ENCODE measurements around a stretch of chr14.

DNA sequence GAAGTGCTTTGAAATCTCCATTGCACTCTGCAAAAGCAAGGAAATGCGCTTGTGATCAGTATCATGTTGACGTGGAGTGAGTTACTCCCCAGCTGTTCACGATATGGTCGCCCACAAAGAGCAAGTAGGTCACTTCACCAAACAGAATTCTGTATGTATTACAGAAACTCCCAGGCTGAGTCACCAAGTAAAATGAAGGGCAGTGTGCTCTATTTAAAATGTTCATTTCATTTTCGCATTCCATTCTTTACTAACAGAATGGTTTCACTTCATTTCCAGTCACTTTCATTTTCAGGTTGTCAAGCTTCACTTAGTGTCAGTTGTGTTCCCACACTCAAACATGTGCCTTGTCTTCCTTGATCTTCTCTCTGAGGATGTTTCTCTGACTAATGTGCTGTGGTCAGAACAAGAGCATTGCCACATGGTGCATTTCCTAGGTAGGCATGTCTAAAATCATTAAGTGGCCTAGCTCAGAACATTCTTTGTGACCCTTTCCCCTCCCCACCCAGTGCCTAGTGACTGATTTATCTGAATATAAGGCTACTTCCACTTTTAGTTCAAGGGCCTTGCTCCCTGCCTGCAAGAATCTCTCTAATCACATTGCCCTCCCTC lies 391.2 kb downstream of the RAD51B start:
- RRBS: no CpG with 5 or more reads among the region's 5 CpGs

GRCh38 chr14:68284809-68285313 lies 465.3 kb downstream of the RAD51B start:
- RRBS: no CpG with 5 or more reads among the region's 6 CpGs

DNA sequence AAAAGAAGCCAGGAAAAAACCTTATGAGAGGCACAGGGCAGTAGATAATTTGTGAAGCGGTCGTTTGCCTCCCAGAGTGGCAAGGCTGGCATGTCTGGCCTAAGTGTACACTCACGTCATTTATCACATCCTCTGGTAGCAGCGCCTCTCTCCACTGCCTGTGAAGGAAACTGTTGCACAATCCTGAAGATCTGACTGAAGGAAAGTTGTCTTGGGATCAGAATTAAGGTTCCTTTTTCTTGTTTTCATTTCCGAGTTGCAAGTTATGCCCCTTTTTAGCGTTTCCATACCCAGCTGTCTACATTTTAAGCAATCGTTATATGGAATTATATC lies 408.5 kb downstream of the ZFP36L1 start:
- RRBS: no CpG with 5 or more reads among the region's 7 CpGs

DNA sequence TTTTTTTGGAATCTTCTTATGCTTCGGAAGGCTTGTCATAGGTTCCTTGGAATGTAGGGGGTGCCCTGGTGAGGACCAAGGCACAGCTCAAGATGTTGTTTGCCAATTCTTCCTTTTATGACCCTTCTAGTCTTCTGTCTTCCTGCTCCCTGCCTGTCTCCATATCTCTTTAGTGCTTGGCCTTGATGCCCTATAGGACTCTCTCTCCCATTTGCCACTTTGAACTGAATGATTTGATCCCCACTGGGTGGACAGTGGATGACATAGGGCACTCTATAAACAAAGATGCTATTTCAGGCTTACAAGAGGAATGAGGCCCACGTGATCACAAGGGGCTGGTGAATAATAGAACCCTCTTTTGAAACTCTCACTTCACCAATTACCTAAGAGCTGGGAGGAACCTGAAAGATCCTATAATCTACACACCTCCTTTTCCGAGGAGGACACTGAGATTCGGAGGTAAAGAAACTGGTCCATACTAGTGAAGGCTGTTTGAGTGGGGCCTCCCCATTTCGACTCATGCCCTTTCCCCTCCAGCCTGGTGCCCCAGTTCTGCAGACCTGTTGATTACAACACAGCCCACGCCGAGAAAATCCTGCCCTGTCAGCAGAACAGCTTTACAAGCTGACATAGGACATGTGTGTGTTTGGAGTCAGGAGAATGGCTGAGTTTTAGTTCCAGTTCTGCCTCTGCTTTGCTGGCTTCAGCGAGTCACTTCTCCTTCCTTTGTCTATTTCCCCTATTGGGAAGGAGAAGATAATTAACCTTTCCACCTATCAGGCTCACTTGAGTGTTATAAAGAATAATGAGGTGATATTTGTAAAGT lies 400.4 kb downstream of the ZFP36L1 start:
- RRBS: no CpG with 5 or more reads among the region's 8 CpGs

DNA sequence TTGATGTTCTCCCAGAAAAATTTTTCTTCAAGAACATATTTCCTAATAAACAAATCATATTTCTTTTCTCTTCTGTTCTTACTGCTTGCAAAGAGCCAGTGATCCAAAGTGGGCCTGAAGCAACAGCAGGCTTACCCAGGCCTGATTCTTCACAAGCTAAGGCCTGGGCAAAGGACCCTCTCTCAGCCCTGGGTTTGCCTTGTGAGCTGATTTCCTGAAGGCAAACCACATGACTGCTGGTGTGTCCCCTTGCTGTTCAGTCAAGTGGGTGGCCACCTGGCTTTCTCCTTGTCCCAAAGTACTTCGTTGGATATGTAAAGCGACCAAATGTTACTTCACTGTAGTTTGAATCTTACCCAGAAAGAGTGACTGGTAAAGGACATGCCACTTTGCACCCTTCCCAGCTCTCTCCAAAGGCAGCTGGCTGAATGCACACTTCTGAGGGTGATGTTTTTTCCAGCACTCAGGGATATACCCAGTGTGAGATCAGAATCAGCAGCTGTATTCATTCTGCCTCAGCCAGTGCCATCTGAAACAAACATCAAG lies 392.9 kb downstream of the ZFP36L1 start:
- RRBS: no CpG with 5 or more reads among the region's 2 CpGs

DNA sequence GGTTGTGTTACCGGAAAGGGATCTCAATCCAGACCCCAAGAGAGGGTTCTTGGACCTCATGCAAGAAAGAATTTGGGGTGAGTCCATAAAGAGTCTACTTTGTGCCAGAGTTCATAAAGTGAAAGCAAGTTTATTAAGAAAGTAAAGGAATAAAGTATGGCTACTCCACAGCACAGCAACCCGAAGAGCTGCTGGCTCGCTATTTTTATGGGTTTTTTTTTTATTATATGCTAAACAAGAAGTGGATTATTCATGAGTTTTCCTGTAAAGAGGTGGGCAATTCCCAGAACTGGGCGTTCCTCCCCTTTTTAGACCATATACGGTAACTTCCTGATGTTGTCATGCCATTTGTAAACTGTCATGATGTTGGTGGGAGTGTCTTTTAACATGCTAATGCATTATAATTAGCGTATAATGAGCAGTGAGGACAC lies 372.6 kb downstream of the ZFP36L1 start:
- RRBS: no CpG with 5 or more reads among the region's 6 CpGs

GRCh38 chr14:68450007-68450361 lies 342.9 kb downstream of the ZFP36L1 start:
- RRBS: no CpG with 5 or more reads among the region's 7 CpGs

DNA sequence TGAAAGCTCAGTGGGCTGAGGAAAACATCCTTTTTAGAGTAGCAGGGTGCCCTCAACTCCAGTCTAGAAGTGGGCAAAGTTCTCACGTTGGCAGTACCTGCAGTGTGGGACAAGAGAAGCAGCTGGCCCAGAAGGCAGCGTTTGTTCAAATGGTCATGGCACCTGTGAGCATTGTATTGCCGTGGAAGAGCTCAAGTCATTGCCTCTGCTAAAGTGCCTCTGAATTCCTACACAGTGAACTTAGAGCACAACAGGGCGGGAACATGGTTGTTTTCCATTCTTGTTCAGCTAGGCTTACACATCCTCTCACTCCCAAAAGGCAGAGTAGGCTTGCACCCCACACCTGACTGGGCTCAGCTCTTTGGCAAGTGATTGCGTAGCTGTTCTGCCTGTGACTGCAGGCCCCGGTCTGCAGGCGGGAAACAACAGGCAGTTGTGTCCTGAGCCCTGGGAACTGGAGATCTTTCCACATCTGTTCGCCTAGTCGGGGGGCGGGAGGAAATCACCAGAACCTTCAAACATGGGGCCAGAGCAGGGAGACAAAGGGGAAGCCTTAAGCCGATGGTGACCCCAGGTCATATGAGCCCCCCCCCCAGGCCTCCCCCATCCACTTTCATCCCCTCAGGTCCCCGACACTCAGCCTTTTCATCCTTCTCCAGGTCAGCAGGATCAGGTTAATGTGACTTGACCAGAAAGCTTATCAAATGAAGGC lies 274.7 kb downstream of the ZFP36L1 start:
- RRBS: no CpG with 5 or more reads among the region's 12 CpGs

- RRBS: no CpG with 5 or more reads among the region's 1 CpG
Measured at GRCh38 chr14:68521313-68521804, 271.5 kb downstream of the ZFP36L1 start.

- RRBS: 72% methylated on average over 24 of the region's 47 CpGs
Measured at GRCh38 chr14:68627903-68628724, 164.8 kb downstream of the ZFP36L1 start.

DNA sequence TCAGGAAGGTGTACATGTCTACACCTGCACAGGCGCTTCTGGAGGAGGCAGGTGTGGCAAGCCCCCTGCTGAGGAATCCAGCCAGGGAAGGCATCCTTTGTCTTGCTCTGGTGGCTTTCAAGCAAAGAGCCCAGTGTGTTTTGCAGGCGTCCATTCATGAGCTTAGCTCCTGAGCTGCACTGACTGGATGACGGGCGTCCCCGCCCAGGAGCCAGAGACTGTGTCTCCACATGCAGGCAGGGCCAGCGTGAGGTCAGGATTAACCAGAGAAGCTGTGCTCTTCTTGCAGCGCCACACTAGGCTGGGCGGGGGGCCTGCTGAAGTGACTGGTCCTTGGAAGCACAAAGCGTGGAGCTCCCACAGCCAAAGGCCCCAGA lies 116.2 kb downstream of the ZFP36L1 start:
- RRBS: no CpG with 5 or more reads among the region's 9 CpGs

GRCh38 chr14:68786854-68787948 lies 5.7 kb downstream of the ZFP36L1 start:
- RRBS: no CpG with 5 or more reads among the region's 17 CpGs

- RRBS: no CpG with 5 or more reads among the region's 31 CpGs
Measured at GRCh38 chr14:68792154-68792777, 601 bp downstream of the ZFP36L1 start.

DNA sequence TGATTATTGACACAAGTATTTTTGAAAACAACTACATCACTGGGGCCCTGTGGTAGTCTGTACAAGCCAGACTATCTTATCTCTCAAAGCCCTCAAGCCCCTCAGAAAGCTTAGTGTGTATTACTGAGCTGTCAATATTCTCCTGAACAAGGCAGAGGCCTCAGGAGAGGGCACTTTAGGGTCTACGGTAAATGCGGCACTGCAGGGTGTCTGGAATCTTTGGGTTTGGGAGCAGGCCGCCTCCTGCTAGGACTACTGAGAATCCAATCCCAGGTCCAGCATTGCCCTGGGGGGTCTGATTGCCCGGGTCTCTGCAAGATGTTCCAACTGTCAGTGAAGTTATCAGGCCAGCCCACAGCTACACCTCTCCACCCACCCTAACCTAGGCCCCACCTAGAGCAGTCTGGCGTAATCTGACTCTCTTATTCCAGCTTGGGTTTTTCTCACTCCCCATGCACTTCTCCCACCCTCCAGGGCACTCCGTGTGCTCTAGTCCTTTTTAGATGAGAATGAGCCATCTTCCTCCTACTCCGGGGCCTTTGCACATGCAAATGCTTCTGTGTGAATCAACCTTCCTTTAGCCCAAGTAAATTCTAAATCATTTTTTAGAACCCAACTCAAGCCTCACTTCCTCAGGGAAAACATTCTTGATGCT lies 4.3 kb upstream of the ZFP36L1 start:
- RRBS: no CpG with 5 or more reads among the region's 7 CpGs

GRCh38 chr14:68805423-68805857 lies 12.6 kb upstream of the ZFP36L1 start:
- RRBS: no CpG with 5 or more reads among the region's 8 CpGs

- RRBS: no CpG with 5 or more reads among the region's 4 CpGs
Measured at GRCh38 chr14:68813675-68814195, 20.9 kb upstream of the ZFP36L1 start.

DNA sequence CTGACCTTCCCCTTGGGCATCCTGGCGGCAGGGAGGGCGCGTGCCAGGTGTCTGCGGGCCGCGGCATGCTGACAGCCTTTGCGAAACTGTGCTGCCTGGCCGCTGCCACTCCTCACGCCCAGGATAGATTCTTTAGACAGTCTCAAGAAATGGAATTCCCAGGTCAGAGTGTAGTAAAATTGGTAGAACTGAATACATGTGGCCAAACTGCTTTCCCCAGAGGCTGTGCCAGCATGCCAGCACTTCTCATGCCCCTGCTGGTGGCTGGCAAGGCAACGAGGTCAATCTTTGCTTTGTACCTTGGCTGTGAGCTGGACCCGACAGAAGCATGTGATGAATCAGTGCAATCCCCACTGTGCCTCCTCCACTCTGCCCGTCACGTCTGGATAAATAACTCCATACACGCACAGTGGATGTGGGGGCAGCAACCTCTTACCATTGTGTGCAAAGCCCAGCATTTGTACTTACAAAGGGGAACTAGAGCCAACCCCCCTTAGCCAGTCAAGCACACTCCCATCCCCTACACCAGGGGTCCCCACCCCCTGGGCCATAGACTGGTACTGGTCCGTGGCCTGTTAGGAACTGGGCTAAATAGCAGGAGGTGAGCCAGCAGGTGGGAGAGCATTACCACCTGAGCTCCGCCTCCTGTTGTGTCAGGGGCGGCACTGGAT lies 90.9 kb downstream of the ACTN1 start:
- RRBS: no CpG with 5 or more reads among the region's 17 CpGs

DNA sequence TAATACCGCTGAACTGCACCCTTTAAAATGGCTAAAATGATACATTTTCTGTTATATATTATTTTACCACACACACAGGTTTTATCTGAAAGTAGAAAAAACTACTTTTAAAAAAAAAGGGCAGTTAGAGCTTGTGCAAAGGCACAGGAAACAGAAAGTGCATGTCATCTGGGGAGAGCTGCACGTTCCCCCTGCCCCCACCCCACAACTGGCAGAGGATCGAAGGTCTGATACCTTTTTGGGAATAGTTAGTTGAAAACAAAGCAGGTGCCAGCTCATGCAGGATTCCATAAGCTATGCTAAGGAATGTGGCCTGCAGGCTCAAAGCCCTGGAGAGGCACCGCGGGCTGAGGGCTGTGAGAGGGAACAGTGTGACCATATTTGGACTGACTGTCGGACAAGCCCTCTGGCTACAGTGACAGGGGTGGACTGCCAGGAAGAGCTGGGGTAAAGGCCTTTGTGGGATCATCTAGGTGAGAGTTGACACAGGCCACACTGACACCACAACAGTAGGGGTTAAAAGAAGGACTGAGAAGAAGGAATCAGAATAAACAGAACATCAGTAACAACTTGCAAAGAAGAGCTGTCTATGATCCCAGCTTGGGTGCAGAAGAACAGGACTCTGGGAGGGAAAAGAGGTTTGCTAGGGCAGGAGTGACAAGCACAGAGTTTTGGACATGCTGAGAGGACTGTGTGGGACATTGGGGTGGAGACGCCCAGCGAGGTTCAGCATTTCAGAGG lies 54.7 kb downstream of the ACTN1 start:
- RRBS: no CpG with 5 or more reads among the region's 8 CpGs

- RRBS: 95% methylated on average over 4 of the region's 17 CpGs
Measured at GRCh38 chr14:68942323-68943212, 36.5 kb downstream of the ACTN1 start.

DNA sequence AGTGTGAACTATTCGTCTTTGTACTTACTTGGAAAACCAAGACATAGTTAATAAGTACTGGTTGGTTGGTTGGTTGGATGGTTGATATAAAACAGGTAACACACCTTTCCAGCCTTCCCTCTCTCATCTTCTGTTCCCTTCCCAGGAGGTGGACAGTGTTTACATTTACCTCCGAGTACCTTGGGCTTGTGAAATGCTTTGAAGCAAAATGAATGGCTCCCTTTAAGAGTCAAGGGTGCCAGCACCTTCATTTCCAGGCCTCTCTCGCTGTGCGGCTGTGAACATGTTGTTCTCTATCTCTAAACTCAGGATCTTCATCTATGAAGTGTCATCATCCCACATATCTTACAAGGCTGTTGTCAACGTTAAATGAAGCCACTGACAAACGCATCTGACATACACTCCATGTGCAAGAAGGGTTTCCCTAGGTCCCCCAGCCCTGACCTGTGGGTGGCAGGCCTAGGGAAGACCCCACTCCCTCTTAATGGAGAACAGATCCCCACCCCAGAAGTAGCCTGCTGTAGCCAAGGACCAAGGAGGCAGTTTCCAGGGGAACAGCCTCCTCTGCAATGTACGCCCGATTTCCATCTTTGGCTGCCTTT lies 7.7 kb downstream of the ACTN1 start:
- RRBS: no CpG with 5 or more reads among the region's 8 CpGs